ENCODE measurements around the gene TIRAP.

DNA sequence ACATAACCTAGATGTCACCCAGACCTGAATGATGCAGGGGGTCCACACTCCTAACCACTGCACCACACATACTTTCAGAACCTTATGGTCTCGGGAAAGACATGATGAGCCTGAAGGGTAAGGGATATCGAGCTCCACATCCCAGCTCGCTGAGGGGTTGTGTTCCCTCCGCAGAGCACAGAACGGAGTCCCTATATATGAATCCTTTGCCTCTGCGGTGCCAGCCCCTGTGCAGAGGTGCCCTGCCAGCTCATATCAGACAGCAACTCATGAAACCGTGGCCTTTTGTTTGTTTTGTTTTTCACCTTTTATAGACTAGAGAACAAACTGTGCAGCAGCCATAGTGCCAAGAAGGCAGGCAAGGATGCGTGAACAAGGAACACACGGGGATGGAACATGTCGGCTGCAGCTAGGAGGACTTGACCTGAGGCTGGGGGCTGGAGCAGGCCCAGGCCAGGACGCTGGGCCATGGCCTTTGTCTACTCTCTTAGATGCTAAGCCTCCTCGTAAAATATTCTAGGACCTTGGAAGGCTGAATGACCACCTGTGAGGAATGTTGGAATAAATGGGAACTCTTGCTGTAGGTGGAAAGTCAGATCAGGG is 109.8 kb downstream of the PKNOX2 start:
- RRBS = no CpG with 5 or more reads among the region's 12 CpGs

- RRBS = no CpG with 5 or more reads among the region's 7 CpGs
These were observed 161.0 kb downstream of the FEZ1 start for GRCh38 chr11:125335034-125335586.

- RRBS = no CpG with 5 or more reads among the region's 15 CpGs
These were observed 6.8 kb downstream of the FEZ1 start for GRCh38 chr11:125489185-125489760.

- RRBS = no CpG with 5 or more reads among the region's 22 CpGs
These were observed 1.6 kb downstream of the FEZ1 start for GRCh38 chr11:125494336-125495057.

DNA sequence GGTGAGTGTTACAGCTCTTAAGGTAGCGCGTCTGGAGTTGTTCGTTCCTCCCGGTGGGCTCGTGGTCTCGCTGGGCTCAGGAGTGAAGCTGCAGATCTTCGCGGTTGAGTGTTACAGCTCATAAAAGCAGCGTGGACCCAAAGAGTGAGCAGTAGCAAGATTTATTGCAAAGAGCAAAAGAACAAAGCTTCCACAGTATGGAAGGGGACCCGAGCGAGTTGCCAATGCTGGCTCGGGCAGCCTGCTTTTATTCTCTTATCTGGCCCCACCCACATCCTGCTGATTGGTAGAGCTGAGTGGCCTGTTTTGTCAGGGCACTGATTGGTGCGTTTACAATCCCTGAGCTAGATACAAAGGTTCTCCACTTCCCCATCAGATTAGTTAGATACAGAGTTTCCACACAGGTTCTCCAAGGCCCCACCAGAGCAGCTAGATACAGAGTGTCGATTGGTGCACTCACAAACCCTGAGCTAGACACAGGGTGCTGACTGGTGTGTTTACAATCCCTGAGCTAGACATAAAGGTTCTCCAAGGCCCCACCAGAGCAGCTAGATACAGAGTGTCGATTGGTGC is 23.4 kb upstream of the ACRV1 start:
- RRBS = no CpG with 5 or more reads among the region's 15 CpGs

DNA sequence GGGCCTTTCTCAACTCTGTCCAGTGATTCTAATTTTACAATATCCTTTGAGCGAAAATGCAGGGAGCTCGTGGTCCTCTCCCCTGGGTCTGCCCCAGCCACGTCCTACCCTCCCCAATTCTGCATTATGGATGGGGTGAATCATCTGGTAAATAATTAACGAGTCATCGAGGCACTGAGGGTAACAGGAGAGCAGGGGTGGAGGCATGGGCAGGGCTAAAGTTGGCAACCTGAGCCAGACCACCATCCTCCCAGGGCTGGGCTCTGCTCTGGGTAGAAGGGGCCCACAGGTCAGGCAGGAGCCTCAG is 169 bp upstream of the VSIG10L2 start:
- RRBS = no CpG with 5 or more reads among the region's 5 CpGs

- RRBS = no CpG with 5 or more reads among the region's 17 CpGs
These were observed 12.4 kb downstream of the VSIG10L2 start for GRCh38 chr11:125958007-125958856.

DNA sequence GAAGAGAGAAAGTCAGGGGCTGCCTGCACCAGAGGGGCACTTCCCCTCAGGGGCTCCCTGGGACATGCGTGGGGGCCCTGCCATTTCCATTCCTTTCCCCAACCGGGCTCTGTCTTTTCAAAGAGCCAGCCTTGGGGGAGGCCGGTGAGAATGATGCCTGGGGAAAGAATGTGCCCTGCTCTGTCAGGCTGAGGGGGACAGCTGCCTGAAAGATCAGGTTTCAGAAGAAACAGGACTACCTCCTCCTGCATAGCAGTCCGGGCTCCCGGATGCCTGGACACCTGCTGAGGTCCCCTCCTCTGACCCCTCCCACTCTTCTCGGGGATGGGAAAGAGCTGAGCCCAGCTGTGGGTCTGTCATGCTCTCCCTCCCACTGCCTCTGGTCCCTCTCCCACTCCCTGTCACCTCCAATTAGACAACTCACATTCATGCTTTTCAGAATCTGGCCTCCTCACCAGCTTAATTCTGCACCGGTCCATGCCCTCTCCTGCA is 41.7 kb upstream of the CDON start:
- RRBS = 25% methylated on average over 2 of the region's 7 CpGs

DNA sequence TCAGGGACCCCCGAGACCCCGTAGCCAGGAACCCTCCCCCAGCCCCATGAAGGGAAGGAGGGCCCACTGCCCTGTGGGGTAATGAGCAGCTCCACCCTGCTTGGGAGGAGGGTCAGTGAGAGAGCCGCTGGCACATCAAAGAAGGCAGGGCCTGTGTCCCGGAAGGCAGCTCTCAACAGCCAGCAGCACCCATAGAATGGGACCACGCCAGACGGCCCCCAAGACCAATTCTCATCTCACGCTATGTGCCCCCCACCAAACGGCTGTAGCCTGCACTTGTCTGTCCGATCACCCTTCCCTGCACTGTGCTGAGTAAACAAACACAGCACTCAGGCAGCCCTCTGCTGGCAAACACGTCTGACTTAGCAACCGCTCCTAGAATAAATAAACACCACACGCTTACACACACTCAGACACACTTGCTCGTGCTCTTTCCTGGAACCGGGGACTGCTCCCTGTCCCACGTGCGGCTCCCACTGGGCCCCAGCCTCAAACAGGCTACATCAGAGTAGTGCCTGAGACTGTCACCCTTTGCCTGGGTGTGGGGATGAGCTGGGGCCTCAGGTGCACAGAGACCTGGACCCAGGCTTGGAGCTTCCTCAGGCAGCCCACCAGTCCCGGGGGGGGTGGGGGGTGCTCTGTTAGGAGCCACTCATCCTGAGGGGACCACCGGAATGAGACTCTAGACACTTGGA is 53.2 kb upstream of the CDON start:
- RRBS = 22% methylated on average over 2 of the region's 18 CpGs

DNA sequence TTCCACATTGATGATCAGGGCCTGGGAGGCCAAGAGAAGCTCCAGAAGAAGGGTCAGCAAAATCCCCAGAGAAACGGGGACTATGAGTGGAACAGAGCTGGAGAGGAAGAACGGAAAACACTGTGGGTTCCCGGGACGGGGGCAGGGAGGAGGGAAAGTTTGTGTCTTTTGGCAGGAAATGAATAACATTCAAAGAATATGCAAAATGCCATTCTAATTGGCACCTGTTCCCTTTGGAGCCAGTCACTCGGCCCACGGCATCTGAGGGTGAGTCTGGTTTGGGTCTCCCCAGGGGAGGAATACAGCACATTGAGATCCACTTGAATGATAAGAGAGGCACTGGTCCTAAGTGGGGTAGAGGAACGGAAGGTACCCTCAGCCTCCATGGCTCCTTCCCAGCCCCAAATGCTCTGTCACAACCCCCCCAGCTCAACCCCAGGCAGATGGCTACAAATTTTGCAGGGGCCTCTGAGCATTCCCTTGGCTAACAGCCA is 72.0 kb downstream of the RPUSD4 start:
- RRBS = no CpG with 5 or more reads among the region's 7 CpGs

DNA sequence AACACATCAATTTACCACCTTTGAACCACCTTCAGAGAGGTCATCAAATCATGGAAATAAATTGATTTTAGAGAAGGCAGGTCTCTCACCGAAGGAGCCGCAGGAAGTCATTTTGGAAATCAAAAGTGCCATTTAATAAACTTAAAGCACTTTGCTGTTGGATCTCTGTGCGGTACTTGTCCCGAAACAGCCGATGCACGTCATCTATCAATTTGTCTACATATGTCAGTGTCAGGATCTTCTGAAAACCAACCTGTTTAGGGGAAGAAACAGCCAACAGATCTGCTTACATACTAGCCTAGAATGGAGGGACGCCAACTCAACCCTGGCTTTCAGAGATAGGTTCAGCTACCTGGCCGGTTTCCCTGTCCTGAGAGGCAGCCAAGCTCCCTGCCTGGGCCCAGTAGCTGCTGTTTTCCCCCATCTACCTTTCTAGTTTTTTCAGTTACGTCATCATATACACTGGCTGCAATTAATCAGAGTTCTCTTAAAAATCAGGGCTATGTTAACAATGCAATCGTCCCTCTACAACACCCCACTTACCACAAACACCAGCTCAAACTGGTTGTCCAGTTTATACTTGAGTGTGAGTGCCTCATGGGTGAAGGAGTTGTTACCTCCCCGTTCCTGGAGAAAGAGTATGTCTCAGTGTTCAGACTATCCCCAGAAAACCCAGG is 1.1 kb downstream of the SRPRA start:
- RRBS = no CpG with 5 or more reads among the region's 11 CpGs

DNA sequence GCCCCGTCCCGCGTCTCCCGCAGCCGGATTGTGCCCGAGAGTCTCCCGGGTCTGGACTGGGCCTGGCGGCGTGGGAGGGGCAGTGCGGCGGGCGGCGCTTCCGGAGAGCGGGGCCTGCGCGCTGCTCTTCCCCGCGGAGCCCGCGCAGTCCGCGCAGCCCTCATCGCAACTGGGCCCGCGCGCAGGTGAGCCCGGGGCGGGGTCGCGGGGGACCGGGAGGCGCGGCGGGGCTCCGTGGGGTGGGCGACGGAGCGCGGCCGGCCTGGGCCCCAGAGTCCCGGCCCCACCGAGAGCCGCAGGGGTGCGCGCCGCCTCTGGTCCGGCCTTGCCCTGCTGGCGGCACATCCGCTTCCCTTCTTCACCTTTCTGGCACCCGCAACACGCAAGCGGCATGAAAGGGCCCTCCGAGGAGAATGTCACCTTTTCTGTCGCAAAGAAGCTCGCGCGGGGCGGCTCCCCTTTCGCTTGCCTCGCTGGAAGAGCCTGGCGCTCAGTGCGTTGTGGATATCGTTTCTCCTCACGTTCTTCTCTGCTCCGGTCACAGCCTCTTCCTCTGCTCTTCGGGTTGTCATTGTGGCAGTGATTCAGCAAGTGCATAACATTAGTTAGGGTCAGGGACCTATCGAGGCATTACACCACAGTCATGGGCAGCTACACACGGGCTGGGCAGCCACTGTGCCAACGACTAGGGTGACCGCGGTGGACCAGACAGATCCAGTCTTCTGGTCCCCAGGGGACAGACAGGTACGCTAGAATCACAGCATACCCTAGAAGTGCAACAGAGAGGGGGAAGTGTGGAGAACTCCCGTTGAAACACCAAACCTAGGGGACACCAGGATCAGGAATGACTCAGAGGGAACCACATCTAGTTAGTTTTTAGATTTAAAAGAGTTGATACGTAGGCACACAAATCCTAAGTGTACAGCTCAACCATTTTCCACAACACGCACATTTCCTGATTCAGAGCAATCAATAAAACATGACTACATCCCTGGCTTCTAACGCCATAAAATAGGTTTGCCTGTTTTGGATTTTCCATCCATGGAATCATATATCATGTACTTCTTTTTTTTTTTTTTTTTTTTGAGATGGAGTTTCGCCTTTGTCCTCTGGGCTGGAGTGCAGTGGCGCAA is at the start of gene TIRAP:
Gene TIRAP (plus strand): TSS at position 125 of the 1,133 bp plus-strand sequence.
- RRBS = under 1% methylated on average over 39 of the region's 79 CpGs

DNA sequence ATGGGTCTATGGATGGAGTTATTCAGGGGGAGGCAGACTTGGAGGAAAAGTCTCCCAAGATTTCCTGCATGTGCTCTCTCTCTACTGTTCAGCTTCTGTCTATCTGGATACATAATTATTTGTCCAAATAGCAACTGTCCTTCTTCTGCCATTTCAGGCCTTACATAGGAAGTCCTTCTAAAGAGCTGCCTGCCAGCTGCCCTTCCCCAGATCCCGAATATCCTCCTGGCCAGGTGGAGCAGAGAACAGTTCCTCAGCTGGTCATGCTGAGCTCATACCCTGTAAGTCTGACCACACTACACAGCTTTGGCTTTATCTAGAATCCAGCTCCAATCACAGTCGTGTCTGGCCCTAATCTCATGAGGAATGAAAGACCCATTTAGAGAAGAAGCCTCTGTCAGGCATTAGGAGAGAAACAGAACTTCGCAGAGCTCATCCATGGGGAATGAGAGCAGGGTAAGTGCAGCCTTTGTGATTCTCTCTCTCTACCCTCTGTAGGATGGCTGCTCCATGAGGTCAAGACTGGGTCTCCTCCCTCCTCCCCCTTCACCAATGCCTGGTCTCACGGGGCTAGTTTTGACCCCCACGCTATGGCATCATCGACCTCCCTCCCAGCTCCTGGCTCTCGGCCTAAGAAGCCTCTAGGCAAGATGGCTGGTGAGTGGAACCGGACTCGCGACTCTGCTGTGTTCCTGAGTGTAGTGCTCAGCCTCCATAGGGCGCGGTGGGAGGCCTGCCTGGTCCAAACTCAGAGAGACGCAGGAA is 7.6 kb downstream of the TIRAP start:
- RRBS = no CpG with 5 or more reads among the region's 13 CpGs

- RRBS = no CpG with 5 or more reads among the region's 11 CpGs
These were observed 16.3 kb upstream of the ST3GAL4 start for GRCh38 chr11:126339168-126339553.

- RRBS = no CpG with 5 or more reads among the region's 9 CpGs
These were observed 58.5 kb downstream of the ST3GAL4 start for GRCh38 chr11:126413973-126414303.

DNA sequence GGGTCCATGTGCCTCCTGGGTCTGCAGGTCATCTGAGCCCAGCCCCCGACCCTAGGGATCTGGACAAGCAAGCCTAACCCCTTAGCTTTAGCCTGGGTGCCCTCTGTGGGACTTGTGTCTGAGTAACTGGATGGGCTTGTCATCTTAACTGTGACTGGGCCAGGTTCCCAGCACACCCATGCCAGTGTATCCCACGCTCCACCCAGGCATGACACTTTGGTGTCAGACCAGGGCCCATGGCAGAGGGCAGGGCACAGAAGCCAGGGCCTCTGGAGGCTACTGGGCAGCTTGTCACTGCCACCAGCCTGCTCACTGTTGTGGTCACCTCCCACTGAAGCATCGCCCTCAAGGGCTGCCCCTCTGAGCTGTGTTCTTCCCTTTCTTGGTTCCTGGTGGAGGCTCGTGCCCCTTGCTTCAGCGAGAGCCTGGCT is 80.7 kb downstream of the ST3GAL4 start:
- RRBS = no CpG with 5 or more reads among the region's 5 CpGs

DNA sequence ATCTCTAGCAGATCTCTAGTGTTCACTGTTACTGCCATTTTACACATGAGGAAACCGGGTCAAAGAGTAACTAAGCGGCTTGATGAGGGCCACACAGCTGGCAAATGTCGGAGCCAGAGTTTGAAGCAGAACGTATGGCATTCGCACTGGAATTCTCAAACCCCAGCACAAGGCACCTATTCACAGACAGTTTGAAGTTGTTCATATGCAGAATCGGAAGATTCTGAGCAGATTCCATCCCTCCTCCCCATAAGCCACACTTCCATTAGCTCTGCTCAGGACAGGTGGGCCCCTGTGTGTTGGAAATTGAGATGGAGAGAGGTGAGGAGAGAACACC is 275.7 kb downstream of the ST3GAL4 start:
- RRBS = no CpG with 5 or more reads among the region's 6 CpGs

DNA sequence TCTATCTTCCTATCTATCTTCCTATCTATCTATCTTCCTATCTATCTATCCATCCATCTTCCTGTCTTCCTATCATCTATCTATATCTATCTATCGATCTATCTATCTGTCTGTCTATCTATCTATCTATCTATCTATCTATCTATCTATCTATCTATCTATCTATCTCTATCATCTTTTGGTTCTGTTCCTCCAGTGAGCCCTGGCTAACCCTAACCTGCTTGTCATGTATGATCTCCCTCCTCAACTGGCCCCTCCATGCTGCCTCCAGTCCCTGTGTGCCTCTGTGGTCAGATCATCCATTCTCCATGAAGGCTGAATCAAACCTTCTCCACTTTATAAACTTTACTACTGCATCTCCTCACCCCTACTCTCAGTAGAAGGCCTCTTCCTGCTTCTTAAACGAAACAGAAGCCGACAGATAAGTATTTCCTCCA is 78.5 kb downstream of the KIRREL3 start:
- RRBS = no CpG with 5 or more reads among the region's 3 CpGs

DNA sequence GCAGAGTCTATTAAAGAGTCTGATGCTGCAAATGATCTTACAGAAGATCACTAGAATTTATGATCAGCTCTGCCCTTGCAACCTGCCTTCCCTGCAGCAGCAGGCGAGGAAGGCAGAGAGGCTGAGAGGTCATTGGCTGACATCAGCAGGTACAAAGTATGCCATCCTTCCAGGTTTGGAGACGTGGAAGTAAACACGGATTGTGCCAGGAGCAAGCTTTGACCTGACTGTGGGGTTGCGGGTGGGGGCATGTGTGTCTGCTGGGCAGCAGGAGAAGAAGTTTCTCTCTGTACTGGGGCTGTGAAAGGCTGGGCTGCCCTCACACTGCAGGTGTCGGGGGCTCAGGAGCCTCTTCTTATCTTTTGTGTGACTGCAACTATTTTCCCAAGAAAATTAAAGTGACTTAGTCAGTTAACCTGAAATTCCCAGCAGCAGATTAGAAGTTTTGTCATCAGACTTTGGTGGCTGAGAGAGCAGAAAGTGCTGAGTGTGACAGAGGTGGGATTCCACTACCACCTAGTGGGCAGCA is 566.0 kb downstream of the ETS1 start:
- RRBS = no CpG with 5 or more reads among the region's 5 CpGs

DNA sequence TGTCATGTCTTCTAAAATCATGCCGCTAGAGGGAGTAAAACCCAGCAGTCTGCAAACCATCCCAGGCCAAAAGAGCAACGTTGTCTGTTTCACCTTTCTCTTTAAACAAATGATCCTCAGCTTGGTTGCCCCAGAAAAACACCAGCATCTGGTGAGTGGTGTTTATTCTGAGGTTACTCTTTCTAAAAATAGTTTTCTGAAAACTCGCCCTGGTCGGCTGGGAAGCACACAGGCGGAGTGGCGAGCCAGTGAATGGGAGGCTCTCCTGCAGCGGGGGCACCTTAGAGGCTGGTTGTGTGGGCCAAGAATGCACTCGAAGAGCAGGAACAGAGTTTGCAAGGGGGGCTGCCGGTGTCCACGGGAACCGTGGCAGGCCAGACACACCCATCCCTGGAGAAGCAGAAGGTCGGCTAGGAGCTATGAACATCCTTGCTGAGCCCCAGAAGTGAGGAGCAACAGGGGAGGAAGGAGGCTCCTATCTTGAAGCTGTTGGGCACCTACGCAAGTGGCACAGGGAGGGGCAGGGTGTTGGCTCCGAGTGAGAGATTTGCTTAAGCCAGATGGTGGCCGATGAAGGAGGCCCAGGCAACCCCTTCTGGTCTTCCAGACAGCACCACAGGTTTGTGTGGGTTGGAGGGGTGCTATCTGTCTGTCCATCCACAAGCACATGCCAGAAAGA is 297.0 kb downstream of the ETS1 start:
- RRBS = no CpG with 5 or more reads among the region's 15 CpGs

Data from skeletal muscle cell (primary cell).